LHCN-M2 (cell line): ENCODE data around the gene KLHL21.

GRCh38 chr1:6464202-6465016 lies 1.6 kb downstream of the TNFRSF25 start:
- RAMPAGE, long total RNA, result no peak

DNA sequence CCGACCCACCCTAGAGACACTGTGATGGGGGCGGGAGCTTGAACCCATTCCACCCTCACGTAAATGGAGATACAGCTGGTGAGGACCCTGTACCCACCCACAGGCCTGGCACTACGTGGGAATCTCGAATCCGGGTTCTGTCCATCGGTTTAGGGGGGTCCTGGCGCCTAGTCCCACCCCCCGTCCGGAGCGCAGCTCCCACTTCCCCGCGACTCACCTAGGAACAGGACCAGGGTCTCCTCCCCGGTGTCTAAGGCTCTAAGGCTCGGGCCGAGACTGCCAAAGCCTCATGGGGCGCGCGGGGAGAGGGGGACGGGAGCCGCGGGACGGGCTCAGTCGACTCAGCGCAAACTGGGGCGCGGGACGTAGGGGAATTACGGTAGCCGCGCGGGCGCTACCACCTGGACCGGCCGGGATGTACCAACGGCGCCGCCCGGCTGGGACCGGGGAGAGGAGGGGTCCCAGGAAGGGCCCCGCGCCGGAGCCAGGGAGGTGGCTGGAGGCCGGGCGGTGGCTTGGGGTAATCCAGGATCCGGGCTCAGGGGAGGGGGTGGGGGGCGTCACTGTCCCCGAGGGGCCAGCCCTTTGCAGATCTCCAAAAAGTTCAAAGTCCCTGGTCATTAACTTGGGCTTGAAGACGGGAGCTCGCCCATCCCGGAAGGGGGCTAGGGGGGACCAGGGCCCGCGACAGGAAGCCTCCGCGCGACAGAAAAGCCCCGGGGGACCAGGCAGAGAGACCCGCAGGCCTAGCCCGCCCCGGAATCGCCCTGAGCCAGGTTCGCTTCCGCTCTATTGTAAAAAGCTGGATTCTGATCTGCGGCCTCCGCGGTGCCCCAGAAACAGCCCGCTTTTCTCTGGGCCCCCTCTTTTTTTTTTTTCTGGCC lies 997 bp downstream of the PLEKHG5 start:
- RAMPAGE, long total RNA, result no peak

- RAMPAGE, long total RNA, result no peak
Measured at GRCh38 chr1:6495148-6495634, 3.7 kb upstream of the PLEKHG5 start.

DNA sequence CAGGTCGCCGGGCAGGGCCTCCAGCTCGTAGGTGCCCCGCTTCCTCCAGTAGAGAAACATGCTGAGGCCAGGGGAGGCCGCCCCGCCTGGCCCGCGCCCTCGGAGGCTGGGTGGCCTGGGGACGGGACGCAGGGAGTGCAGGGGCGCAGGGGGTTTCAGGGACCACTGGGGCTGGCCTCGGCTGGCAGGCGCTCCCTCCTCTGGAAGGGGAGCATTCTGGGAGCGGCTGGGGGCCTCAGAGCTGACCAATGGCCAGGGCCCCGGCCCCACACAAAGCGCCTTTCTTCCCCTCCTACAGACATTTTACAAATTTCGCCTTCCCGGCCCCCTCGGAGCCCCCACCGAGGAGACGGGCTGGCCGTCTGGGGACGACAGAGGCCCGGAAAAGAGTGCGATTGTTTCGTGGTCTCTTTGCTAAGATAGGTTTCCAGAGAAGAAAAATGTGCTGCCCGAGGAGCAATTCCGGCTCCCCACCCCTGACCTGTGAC lies 14.7 kb upstream of the PLEKHG5 start:
- RAMPAGE, long total RNA, result no peak

DNA sequence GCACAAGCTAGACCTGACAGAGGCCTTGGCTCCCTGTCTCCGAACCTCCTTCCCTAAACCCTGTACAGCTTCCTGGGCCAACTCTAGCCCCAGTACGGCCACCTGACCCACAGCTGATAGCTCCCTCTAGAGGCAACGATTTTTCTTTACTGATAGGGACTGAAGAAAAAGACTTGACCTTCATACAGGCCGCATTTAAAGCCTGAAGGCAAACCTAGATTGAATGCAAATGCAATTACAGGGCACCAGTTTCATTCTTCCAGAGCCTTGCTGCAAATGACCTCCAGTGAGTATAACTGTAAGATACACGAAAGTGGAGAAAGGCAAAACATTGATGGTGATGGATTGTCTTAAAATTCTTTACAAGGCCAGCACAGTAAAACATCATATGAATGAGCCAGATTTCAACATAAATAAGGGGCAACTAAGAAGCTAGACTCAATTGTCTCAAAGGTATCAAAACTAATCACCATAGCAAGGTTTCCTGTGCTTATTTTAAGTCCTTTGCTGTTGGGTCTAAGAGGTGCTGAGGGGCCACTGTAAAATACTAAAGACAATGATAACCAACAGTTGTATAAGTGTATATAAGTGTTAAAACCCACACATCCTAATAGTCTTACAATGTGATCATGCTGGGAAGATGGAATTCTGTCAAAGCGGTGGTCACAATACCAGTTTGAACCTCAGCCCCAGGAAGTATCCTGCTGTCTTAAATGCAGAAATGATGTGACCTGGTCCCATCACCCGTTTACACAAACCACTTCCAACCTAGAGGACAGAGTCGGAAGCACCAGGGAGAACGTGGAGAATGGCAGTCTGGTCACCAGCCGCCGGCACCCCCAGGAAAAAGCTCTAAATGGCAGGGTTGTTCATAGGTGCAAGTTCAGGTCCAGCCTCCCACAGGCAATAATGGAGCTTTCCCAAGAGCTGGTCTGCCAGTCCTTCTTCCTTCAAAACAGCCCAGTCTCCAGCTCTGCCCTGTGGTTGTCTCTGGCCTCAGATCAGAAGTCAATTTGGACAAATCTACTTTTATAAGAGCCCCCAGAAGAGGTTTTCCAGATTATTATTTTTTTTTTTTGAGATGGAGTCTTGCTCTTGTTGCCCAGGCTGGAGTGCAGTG lies 30.3 kb downstream of the NOL9 start:
- RAMPAGE, long total RNA, result no peak

DNA sequence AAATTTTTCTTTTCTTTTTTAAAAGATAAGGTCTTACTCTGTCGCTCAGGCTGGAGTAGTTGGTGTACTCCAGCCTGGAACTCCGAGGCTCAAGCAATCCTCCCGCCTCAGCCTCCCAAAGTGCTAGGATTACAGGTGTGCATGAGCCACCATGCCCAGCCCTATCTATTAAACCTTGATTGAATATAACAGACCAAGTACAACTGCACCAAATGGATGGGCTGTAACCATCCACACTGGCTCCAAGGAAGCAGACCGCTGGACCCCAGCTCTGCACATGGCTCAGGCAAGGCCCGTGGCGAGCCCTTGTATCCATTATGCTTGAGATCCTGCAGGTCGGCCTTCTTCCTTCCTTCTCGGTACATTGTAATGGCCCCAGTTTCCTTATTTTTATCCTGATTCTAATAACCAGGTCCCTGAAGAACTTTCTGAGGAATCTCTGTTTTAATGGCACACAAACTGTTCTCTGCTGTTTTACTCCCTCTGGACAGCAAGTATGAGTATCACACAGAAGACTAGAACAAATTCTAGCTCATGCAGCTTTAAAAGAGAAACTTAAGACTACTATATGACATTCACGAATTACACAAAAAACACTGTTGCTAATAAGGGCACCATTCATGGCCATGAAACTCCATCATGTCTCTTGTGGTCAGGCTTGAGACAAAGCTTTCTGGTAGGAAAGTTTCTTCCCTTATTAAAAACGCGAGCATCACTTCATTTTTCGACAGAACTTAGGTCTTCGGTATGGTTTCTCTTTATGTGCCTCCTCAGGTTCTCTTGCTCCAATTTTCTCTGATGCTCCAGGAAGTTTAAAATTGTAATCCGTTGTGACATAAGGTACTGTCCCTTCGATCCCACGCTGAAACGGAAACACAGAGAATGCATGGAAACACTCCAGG lies 28.9 kb downstream of the NOL9 start:
- RAMPAGE, long total RNA, result no peak

- RAMPAGE, long total RNA, result no peak
Measured at GRCh38 chr1:6596889-6598125, 5.4 kb downstream of the KLHL21 start.

GRCh38 chr1:6602374-6602946 lies at the start of gene KLHL21:
KLHL21 (minus strand) TSS chr1:6602869.
- RAMPAGE, long total RNA, result no peak

DNA sequence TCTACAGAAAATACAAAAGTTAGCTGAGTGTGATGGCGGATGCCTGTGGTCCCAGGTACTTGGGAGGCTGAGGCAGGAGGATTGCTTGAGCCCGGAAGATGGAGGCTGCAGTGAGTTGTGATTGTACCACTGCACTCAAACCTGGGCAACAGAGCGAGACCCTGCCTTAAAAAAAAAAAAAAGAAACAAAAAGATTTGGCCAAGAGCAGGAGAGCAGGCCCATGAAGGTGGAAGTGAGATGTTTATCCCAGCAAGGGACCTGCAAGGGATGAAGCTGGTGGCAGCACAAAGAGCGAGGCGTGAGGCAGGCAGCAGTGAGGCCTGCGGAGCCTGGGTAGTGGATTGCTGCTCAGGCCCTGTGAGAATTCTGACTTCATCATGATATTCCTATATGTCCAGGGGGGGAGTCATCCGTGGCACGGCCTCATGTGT lies 240.7 kb downstream of the CAMTA1 start:
- RAMPAGE, long total RNA, result no peak

DNA sequence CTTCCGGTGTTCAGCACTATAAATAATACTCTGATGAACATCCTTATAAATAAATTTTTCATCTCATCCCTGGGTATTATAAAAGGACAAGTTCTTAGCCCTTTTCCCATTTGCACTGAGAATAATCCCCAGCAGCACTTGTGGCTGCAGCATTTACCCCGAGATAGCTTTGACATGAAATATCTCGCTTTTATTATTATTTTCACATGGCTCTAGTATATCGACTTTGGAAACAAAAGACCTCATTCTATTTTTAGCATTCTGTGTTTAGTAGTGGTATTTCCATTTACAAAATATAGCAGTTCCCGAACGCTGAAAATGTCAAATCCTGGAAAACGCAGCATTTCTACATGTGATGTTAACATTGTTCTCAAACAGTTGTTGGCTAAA lies 227.8 kb upstream of the VAMP3 start:
- RAMPAGE, long total RNA, result no peak

DNA sequence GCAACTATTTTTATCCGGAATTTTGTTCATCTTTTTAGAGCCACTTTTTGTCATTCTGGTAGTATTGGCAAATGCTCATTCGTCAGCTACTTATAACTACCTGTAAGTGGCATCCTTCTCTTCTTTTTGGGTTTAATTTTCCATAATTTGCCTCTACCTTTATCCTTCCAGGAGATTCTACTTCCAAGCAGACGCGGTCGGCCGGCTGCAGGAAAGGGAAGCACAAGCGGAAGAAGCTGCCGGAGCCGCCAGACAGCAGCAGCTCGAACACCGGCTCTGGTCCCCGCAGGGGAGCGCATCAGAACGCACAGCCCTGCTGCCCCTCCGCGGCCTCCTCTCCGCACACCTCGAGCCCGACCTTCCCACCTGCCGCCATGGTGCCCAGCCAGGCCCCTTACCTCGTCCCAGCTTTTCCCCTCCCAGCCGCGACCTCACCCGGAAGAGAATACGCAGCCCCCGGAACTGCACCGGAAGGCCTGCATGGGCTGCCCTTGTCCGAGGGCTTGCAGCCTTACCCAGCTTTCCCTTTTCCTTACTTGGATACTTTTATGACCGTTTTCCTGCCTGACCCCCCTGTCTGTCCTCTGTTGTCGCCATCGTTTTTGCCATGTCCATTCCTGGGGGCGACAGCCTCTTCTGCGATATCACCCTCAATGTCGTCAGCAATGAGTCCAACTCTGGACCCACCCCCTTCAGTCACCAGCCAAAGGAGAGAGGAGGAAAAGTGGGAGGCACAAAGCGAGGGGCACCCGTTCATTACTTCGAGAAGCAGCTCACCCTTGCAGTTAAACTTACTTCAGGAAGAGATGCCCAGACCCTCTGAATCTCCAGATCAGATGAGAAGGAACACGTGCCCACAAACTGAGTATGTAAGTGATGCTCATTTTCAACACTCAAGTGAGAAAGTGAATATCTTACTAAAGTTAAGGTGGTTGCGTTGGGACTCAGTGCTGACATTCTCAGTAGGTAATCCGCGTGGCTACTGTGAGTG lies 25.6 kb downstream of the UTS2 start:
- RAMPAGE, long total RNA, result no peak

DNA sequence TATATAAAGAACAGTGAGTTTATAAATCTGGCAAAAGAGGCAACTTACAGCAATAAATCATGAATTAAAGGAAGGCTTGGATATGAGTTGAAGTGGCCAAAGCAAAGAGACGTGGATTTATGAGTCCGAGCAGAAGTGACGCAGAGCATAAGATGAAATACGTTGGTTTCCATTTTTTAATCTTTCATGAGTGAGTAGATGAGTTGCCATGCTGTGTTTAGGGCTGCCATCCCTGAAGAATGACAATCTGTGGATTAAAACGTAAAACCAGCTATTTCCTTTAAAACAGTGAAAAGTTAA lies 344 bp upstream of the UTS2 start:
- RAMPAGE, long total RNA, result no peak

DNA sequence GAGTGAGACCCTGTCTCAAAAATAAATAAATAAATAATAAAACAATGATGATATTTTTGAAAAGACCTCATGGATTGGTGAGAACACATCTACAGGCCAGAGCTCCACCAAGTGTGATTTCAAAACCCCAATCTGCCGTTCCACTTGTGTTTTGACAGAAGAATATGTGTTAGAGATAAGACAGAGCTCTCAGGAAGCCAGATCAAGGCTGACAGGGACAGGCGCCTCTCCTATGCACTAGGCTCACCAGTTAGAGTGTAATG lies 110.6 kb upstream of the ERRFI1 start:
- RAMPAGE, long total RNA, result no peak

- RAMPAGE, long total RNA, result no peak
Measured at GRCh38 chr1:8202944-8203532, 114.9 kb upstream of the SLC45A1 start.

- RAMPAGE, long total RNA, result no peak
Measured at GRCh38 chr1:8293907-8294360, 24.0 kb upstream of the SLC45A1 start.

GRCh38 chr1:8361728-8362070 lies 43.8 kb downstream of the SLC45A1 start:
- RAMPAGE, long total RNA, result no peak

- RAMPAGE, long total RNA, result no peak
Measured at GRCh38 chr1:8373548-8374822, 56.1 kb downstream of the SLC45A1 start.

DNA sequence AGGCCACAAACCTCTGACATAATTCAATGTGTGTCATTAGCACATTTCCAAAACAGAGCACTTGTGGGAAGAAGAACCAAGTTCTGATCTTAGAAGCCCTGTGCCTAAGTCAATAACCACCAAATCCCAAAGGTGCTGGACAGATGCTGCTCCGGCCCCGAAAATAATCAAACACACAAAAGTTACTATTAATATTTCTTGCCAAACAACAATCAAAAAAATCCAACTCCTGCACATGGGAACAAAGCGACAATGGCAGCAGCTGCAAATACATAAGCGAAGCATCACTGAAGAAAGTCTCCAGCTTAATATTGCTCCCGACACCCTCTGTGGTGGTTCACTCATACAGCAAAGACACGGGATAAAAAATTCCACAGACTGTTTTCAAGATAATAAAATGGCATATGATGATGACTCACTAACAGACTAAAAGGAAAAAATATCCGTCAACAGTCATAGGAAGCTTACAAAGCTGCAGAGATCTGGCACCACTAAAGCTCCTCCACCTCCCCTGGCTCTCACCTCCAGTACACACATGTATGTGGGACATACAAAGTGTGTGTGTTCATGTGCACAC lies 94.1 kb downstream of the SLC45A1 start:
- RAMPAGE, long total RNA, result no peak

- RAMPAGE, long total RNA, result no peak
Measured at GRCh38 chr1:8424552-8425259, 106.8 kb downstream of the SLC45A1 start.

DNA sequence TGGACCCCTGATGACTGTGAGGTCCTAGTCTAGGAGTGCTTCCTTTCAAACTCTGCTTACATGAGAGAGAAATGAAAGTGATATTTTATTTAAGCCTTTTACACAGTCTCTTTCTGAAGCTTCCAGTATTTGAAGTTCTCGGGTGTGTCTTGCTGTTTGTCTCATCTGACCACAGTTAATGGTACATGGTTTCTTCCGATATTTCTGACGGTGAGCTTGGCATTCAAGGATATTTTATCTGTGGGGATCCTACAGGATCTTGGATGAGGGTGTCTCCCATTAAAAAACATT lies 215.3 kb downstream of the SLC45A1 start:
- RAMPAGE, long total RNA, result no peak